Paraaortic lymph node (tissue), 1 donor: ENCODE measurements around the gene LAMA1.

- PRO-cap: no peak
These were observed 20.9 kb downstream of the MYL12B start for GRCh38 chr18:3282623-3283412.

- PRO-cap: no peak
These were observed 9.6 kb upstream of the TGIF1 start for GRCh38 chr18:3440432-3440633.

- PRO-cap: no peak
These were observed 3.0 kb upstream of the TGIF1 start for GRCh38 chr18:3447019-3447322.

DNA sequence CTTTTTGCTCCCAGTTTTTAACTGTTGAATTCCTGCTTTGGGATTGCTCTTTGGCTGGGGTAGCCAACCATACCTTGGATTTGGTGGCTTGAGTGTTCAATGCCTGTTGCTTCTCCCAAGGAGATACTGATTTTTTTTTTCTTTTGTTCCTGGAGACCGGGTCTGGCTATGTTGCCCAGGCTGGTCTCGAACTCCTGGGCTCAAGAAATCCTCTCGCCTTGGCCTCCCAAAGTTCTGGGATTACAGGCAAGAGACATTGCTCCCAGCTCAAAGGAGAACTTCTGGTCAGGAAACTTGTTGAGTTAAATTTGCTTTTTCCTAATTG, 3.0 kb downstream of the TGIF1 start:
- PRO-cap: no peak

DNA sequence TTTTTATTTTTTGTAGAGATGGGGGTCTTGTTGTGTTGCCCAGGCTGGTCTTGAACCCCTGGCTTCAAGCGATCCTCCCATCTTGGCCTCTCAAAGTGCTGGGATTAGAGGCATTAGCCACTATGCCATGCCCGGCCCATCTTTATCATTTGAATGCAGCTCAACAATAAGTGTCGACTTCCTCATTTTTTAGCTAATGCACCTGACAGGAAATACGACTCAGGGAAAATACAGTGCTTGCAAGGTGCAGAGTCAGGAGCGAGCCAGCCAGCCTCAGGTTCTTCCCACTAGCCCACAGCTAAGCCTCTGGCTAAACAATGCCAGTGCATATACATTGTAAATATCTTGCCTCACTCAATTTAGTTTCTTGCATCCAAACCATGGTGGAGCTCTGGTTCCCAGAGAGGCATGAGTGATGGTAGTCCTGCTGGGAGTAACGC, 135.0 kb downstream of the TGIF1 start:
- PRO-cap: bidirectional peak, plus-strand start at position 249 of the sequence, minus-strand start at position 151 of the sequence

- PRO-cap: no peak
These were observed 153.2 kb downstream of the TGIF1 start for GRCh38 chr18:3603300-3603404.

GRCh38 chr18:3624789-3625758, 175.1 kb downstream of the TGIF1 start:
- PRO-cap: no peak

DNA sequence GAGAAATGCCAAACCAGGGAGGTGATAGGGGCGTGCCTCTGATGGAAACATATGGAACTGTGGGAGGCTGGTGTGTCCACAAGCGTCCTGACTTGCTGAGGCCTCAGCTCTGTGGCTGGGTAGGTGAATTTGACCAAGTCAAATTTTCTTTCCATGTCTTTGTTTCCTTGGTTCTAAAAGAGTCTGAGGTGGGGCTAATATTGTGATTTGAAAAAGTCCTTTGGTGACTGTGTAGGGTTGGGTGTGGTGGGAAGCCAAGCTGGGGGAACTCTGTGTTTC, 462.6 kb downstream of the TGIF1 start:
- PRO-cap: no peak

GRCh38 chr18:5197431-5197805, 361 bp upstream of the AKAIN1 start:
- PRO-cap: no peak

GRCh38 chr18:5296830-5297327, 1.4 kb upstream of the ZBTB14 start:
- PRO-cap: bidirectional peak, plus-strand start at chr18:5297013, minus-strand start at chr18:5296953

DNA sequence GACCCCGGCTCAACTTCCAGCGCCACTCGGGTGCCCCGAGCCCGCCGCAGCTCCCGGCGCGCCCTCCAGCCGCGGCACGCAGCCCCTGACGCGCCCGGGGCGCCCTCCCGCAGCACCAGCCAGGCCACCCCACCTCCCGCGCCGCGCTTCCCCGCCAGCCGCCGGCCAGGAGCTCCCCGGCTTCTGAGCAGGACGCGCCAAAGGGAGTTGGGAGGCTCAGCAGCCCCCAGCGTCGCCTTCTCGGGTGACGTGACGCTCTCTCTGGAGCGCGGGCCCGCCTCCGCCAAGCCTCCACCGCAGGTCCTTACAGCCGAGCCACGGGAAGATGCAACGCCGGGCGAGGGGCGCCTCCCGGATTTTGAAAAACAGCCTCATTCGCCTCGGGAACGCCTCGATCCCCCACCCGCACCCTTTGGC, 85.0 kb upstream of the EPB41L3 start:
- PRO-cap: bidirectional peak, plus-strand start at position 309 of the sequence, minus-strand start at position 185 of the sequence

DNA sequence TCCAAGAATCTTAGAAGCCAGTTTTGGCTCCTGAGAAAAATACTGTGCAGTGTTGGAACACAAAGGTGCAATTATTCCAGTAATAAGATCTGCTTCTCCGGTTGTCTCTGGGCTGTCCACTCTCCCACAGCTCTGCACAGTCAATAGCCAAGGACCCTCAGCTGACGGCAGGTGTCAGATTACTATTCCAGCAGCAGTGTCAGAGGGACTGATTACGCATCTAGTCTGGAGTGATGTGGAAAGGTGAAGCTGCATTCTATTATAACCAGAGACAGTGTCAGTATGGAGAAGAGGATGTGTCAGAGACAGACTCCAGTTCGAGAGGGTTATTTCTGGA, 163.5 kb upstream of the TMEM200C start:
- PRO-cap: no peak

- PRO-cap: no peak
These were observed 165.7 kb downstream of the L3MBTL4 start for GRCh38 chr18:6248988-6249416.

- PRO-cap: bidirectional peak, plus-strand start at chr18:6414619, minus-strand start at chr18:6414555
These were observed 319 bp downstream of the L3MBTL4 start for GRCh38 chr18:6414452-6414732.

DNA sequence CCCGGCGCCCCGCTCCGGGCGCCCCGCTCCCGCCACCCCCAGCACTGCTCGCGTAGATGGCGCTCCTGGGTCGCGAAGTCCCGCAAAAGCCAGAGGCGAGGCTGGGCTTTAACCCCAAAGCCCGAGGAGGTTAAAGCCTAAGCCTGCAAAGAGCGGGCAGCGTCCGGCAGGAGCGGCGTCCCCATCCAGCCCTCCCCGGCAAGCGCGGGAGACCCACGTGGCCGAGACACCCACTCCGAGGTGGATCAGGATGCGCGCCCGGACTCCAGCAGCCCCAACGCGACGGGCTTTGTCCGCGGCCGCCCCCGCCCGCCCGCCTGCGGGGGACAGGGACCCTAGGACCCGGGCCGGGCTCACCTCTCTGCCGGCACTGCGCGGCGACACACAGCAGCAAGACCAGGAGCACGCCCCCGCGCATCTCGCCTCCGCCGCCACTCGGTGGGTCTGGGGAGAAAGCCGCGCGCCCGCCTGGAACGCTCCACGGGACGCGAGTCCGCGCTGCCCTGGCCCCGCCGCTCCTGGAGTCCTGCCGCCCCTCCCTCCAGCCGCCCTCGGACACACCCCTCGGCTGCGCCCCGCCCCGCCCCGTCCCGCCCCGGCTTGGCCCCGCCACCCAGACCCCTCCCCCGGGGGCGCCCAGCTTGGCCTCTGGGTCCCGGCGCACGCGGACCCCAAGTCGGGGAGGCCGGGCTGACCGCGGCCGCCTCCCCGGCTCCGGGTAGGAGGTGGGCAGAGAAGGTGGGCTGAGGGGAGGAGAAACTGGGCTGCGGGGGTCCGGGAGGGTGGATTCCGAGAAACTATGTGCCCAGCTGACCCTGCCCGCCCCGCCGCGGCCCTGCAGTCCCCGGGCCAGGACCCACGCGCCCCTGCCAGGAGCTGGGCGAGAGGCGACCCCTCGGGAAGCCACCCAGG, at the start of gene LAMA1:
LAMA1 (minus strand) TSS at position 495 of the 912 bp plus-strand sequence.
- PRO-cap: no peak

- PRO-cap: no peak
These were observed 8.6 kb downstream of the PTPRM start for GRCh38 chr18:7575707-7576062.

GRCh38 chr18:7754626-7755579, 187.8 kb downstream of the PTPRM start:
- PRO-cap: no peak

DNA sequence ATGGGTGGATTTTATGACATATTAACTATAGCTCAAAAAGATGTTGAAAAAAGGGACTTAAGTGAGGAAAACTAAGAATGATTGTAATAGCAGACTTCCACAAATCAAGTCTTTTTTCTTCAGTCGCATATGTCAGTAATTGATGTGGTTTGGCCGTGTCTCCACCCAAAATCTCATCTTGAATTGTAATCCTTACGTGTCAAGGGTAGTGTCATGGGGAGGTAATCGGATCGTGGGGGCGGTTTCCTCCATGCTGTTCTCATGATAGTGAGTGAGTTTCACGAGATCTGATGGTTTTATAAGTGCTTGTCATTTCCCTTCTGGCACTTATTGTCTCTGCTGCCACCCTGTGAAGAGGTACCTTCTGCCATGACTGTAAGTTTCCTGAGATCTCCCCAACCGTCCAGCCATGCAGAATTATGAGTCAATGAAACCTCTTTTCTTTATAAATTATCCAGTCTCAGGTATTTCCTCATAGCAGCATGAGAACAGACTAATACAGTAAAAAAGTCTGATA, 478.7 kb downstream of the PTPRM start:
- PRO-cap: no peak

GRCh38 chr18:8378972-8379549, 230.2 kb upstream of the RAB12 start:
- PRO-cap: no peak

- PRO-cap: no peak
These were observed 2.9 kb downstream of the RAB12 start for GRCh38 chr18:8612015-8612697.